ENCODE measurements around a stretch of chr9.

DNA sequence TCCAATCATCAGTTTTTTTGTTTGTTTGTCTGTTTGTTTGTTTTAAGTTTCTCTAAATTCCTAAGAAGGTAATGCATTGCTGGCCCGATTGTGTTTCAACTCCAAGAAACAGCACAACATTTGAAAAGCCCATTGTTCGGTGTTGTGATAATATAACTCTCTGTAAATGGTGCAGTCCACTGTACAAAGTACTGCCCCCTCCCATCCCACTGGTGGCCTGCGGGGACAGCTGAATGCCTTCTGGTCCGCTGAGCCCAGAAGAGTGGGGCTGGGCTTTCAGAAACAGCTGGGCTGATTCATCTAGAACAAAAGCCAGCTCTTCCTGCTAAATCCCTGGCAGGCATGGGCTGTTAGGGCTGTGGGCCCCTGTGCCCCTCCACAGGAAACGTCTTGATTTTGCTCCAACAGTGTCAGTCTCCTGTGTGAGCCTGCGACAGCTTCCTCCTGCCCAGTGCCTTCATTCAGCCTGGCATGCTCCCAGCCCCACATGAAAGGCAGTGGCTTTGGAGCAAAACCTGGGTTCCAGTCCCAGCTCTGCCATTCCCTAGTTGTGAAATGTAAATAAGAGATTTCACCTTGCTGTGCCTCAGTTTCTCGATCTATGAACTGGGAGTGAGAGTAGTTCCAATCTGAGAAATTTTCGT is 6.9 kb upstream of the GSN start:
- RRBS = no CpG with 5 or more reads among the region's 8 CpGs

- RRBS = no CpG with 5 or more reads among the region's 15 CpGs
Observed at GRCh38 chr9:121305517-121306216, 37.7 kb downstream of the GSN start.

DNA sequence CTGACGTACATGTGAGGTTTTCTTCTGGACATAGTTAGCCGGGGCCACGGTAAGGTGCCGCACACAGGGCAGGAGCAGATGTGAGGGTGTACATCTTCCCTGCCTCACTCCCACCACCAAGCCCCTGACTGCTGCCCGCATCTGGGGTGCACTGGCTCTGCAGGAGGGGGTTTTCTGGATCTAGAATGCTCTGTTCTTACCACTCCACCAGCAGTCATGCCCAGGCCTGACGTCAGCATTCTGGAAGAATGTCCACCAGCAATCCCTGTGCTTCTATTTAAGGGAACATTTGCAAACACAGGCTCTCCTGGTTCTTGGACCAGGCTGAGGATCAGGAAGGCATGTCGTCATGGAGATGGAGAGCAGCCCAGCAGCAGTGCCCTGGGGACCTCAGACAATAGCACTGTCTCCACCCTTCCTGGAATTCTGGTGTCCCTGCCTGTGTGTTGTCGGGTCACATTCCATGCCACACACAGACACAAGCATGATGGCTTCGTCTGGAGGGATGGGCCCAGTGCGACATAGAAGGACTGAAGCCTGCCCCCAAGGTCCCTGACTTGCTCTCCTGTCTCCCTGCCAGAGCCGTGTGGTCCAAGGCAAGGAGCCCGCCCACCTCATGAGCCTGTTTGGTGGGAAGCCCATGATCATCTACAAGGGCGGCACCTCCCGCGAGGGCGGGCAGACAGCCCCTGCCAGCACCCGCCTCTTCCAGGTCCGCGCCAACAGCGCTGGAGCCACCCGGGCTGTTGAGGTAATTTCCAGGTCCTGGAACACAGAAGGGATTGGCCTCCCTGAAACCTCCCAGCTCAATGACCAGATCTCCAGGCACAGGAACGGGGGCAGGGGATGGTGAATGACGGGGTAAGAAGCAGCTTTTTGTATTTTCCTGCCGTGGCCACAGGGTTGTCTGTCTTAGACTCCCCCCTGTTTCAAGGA is 43.9 kb downstream of the STOM start:
- RRBS = no CpG with 5 or more reads among the region's 24 CpGs

- RRBS = no CpG with 5 or more reads among the region's 5 CpGs
Observed at GRCh38 chr9:121372291-121372937, 2.4 kb upstream of the STOM start.

- RRBS = no CpG with 5 or more reads among the region's 8 CpGs
Observed at GRCh38 chr9:121494021-121494775, 5.4 kb downstream of the GGTA1 start.

DNA sequence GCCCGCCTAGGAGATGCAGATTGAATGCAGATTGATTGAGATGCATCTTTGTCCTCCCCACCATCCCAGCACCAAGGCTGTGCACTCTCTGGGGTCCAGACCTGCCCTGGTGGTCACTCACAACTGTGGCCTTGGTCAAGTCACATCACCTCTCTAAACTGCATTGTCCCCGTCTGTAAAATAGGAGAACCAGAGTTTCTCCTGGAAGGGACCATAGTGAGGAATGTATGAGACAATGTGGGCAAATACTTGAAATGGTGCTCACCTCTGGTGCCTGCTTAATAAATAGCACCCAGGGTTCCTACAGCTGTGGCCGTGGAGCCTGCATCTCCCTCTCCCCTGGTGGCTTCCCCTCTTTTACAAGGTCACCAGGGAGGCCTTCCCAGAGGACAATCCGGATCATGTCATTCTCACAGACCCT is 66.1 kb upstream of the GGTA1 start:
- RRBS = no CpG with 5 or more reads among the region's 4 CpGs

GRCh38 chr9:121567356-121568200 is 67.9 kb upstream of the GGTA1 start:
- RRBS = no CpG with 5 or more reads among the region's 20 CpGs

GRCh38 chr9:121599237-121599917 is 52.1 kb upstream of the DAB2IP start:
- RRBS = 8% methylated on average over 44 of the region's 75 CpGs

DNA sequence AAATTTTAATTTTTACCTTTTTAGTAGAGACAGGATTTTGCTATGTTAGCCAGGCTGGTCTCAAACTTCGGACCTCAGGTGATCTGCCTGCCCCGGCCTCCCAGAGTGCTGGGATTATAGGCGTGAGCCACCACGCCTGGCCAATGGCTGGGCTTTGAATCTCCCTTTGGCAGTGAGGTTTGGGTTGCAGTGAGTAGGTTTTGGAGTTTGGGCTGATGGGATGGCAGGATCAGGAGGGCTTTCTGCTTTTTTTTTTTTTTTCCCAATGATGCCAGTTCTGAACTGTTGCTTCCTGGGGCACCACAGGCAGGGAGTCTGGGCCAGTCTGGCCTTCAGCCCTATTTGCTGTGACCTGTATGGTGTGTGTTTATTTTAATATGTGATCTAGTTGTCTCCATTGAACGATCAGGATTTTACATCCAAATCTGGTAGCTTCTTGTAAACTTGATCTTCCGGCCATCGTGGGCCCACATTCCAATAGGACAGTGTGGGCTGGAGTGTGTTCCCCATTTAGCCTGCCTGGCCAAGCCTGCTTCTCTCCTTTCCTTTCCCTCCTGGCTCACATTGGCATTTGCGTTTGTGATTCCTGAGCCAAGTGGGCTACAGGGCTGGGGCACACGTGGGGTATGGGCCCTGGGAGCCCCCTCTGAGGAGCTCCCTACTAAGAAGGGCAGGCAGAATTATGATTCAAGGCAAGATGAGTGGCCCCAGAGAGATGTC is 25.9 kb upstream of the DAB2IP start:
- RRBS = no CpG with 5 or more reads among the region's 9 CpGs

- RRBS = 95% methylated on average over 4 of the region's 36 CpGs
Observed at GRCh38 chr9:121700700-121701672, 49.6 kb downstream of the DAB2IP start.

DNA sequence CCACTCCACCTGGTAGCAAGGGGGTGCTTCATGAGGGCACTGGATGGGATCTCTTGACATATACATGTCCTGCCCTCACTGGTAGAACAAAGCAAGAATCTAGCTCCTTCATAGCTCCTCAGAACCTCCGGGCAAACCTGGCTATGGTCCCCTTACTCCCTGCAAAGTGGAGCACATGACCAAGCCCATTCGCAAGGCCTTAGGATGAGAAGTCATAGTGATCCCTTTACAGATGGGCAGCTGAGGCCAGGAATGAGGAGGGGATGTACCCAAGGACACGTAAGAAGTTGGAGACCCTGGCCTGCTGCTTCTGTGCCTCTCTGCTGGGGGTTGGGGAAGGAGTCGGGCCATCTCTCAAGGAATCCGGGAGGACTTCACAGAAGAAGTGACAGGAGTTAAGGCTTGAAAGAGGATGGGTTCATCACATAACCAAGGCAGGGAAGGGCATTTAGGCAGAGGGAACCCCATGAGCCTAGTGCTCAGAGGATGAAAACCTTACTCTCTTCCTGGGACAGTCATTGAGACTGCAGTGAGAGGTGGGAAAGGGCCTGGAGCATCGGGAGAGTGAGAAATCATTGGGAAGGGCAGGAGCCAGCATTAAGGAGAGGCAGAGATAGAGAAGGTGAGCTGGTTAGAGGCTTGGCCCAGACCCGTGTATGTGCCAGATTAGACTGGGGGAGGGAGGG is 67.7 kb downstream of the DAB2IP start:
- RRBS = no CpG with 5 or more reads among the region's 7 CpGs

DNA sequence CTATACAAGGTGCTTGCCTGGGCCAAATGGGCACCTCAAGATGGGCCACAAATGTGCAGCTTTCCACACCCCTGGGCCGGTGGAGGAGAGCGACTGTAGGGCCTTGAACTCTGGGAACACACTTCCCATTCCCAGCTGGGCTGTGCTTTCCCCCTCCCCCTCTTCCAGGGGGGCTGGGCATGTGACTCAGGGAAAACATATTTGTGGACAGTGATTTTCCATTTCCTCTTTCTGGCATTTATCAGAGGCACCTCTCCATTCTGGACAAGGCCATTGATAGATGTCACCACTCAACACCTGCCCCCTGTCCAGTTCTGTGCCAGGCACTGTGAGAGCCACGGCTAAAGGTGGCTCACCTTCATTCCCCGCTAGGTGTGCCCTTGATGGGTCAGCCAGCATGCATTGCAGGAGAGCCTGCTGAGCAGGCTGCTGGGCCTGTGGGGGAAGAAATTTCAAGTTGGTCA is 113.6 kb downstream of the DAB2IP start:
- RRBS = no CpG with 5 or more reads among the region's 4 CpGs

DNA sequence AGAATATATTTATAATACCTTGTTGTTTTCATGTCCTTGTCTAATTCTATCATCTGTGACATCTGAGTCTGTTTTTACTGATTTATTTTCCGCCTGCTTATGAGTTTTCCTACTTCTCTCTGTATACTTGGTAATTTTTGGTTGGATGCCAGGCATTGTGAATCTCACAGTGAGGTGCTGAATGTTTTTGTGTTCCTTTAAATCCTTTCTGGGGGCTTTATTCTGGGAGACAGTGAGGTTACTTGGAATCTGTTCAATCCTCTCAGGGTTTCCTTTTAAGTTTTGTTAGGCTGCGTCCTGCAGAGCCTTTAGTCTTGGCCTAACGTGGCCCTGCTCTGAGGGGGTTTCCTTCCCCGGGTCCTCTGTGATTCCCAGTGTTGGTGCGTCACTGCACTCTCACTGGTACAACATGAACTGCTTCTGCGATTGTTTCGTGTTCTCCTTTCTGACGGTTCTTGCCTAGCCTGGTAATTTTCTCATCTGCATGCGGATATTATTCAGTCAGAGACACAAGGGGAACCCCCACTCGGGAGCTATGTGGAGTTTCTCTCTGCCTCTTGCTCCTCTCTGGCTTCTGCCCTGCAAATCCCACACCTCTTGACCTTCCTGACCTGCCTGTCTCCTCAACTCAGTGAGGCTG is 128.0 kb downstream of the DAB2IP start:
- RRBS = no CpG with 5 or more reads among the region's 10 CpGs

DNA sequence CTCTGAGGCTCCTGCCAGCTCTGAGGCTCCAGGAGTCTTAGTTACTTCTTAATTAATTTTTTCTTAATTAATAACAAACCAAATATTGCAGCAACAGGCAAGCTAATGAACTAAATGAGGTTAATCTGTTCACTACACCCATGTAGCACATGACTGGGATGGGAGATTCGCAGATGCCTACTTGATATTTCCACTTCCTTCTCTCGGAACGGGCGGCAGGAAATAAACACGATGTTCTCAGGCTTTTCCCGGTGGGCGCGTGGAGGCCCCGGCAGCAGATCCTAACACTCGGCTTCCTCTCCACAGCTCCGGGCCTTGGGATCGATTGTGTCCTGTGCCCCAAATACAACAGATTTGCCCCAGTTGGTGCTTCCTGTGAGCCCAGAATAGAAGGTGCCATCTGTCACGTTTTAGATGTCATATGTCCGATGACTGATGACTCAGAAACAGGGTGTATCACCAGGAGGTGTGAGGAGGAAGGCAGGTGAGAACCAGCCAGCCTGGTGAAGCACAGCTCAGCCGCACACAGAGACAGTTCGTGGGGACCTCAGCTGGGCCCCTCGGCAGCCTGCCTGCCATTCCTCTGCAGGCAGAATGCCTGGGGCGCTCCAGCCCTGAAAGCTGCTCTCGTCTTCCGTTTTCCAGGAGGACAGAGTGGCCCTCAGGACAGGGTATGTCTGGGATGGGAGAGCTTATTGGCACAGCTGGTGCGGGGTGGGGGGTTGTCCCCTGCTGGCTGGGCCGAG is 170.7 kb downstream of the DAB2IP start:
- RRBS = no CpG with 5 or more reads among the region's 22 CpGs

DNA sequence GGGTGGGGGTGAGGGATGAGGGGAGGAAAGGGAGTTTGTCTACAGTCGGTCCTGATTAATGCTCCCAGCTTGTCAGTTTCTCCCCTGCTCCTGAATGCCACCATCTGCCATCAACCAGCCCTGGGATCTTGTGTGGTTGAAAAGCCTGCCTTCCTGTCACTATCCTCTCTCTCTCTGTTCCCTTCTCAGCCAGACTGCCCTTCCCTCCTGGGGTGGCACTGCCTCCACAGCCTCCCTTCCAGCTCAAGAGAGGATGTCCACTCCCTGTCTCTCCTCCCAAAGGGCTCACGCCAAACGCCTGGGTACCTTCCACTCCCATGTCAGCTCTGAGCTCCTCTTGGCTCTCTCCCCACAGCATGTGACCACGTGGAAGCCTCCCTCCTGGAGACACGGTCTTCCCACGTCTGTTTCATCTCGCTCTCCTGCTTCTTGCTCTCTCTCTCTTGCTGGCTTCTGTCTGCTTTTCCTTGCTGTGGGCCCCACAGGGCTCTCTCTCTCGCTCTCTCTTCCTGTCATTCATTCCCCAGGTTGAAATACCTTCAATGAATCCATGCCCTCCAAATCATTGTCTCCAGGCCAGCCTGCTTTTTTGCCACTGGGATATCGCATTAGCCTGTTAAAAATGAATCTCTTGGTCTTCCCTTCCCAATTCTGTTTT is 186.2 kb downstream of the DAB2IP start:
- RRBS = no CpG with 5 or more reads among the region's 9 CpGs

DNA sequence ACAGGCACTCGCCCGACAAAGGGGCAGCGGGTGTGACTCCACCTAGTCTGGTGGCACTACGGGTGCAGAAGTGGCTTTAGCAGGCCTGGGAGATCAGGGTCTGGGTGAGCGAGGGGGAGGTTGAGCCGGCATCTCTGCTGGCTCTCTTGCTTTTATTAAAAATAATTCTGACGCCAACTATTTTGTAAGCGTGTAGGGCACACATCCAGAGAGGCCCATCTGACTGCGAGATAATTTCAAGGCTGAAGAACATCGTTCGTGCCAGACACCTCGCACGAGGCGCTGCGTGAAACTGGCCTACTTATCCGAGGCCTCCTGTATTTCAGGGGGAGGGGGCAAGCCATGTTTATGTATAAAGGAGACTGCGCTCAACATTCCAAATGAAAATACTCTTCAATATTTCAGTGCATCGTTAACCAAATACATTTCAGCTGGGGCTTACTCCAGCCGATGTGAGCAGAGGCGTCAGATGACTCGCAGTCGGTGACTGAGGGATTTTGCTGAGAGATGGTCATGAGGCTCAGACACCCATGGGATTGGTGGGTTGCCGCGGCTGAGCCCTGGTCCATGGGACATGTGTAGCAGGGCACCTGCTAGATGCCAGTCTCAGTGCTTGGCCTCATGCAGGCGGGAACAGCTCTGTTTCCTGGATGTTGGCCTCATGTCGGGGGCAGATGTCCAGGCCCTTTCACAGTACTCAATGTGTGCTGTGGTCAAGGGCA is 201.4 kb downstream of the DAB2IP start:
- RRBS = no CpG with 5 or more reads among the region's 26 CpGs

GRCh38 chr9:121946255-121947053 is 146.7 kb downstream of the TTLL11 start:
- RRBS = no CpG with 5 or more reads among the region's 9 CpGs

DNA sequence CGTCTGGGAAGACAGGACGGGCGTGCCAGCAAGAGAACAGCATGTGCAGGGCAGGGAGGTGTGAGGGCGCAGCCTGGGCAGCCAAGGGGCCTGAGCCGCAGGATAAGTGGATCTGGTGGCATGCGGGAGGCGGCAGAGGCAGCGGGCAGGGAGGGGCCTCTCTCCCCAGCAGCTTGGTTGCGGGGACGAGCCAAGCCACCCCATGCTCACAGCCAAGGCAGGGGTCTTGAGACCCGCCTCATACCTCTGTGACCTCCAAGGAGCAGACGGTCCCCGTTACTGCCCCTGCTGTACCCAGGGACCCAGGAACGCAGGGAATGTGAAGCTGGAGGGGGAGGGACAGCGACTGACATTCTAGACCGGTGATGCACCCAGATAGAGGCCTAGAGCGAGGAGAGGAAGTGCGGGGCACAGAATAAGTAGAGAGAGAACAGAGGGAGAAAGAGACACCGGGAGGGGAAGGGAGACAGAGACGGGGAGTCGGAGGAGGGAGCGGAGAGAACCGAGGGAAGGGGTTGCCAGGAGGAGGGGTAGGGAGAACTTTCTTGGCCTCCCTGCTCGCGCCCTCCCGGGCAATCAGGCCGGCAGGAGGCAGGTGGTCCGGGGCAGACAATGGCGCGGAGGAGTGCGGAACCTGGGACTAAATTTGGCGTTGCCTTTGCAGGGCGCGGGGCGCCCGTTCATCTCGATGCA is 33.1 kb upstream of the TTLL11 start:
- RRBS = 8% methylated on average over 5 of the region's 37 CpGs

- RRBS = 47% methylated on average over 2 of the region's 23 CpGs
Observed at GRCh38 chr9:122128288-122128932, 31.2 kb downstream of the NDUFA8 start.

DNA sequence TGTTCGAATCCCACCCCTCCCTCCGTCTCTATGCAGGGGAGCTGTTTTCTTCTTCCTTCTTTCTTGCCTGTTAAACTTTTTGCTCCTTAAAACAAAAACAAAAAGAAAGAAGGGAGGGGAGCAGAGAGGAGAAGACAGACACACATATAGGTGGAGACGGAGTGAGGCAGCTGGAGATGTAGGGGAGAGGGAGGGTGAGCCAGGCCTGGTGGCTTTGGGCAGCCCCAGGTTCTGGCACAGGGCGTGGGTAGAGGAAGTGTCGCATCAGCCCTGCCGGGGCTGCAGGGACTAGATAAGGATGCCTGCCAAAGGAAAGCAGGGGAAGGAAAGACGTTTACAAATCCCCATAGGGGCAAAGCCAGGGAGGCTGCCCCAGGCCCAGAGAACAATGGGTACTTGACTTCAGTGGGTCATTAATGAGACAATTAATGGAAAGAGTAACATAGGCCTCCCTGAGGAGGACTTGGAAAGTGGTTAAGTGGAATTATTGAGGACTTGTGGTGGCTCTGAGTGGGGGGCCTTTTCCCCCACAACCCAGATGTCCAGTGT is 38.7 kb upstream of the PTGS1 start:
- RRBS = no CpG with 5 or more reads among the region's 7 CpGs

Data from SK-N-MC (cell line).